Neural crest cell (in vitro differentiated cells): ENCODE data around the gene CCDC170.

DNA sequence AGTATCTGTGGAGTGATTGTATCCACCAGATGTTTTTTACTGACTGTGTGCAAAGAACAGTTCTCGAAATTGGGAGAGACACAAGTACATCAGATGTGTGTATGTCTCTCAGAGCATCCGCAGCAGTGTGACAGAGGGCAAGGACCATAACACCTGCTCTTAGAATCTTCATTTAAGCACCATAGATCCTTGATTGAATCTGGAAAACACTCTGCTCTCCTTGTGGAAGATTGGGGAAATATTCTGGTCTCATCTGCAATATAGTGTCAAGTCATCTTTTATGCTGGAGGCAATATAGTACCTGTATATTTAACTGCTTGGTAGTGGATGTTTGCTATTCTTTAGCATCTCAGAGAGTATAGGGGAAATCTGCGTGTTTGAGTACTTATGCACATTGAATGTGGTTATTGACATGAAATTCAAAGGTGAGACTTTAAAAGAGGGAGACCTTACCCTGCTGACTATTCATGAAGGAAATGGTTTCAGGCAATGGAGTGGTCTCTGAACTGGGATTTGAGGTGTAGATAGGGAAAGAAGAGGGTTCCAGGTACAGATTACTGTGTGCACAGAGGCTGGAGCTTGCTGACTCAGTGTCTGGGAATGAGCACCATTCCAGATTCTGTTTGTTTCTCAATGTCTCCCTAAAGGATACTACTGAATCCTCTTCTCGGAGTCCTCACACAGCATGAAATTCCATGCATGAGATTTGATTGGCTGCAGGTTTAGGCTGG lies 48.7 kb downstream of the PPP1R14C start:
- PRO-cap: no peak

- PRO-cap: no peak
Observed at GRCh38 chr6:150435780-150436292, 67.0 kb downstream of the IYD start.

- PRO-cap: no peak
Observed at GRCh38 chr6:150665930-150666784, 66.5 kb downstream of the PLEKHG1 start.

DNA sequence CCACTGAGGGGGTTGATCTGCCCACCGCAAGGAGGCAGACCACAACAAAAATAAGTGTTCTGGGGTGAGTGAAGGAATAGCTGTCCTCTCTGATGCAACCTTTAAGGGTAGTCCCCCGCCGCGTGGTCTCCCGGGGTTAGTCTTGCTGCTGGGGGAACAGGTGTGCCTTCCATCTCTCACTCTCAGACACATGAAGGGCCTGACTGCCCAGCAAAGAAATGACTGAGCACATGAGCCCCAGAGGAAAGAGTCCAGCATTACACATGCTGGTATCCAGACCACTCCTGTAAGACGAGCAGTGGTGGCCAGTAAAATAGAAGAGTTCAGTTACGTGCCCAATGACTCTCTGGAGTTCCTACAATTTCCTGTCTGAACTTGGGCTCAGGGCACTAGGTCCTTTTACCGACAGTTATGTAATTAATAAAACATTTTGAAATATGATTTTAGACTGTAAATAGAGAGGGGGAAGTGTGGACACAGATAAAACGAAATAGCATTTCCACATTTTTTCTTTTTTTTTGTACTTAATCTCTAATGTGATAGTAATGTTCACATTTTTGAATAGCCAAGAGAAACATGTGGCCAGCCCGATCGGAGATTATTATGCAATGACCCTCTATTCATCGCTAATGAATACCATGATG lies 59.8 kb downstream of the MTHFD1L start:
- PRO-cap: no peak

DNA sequence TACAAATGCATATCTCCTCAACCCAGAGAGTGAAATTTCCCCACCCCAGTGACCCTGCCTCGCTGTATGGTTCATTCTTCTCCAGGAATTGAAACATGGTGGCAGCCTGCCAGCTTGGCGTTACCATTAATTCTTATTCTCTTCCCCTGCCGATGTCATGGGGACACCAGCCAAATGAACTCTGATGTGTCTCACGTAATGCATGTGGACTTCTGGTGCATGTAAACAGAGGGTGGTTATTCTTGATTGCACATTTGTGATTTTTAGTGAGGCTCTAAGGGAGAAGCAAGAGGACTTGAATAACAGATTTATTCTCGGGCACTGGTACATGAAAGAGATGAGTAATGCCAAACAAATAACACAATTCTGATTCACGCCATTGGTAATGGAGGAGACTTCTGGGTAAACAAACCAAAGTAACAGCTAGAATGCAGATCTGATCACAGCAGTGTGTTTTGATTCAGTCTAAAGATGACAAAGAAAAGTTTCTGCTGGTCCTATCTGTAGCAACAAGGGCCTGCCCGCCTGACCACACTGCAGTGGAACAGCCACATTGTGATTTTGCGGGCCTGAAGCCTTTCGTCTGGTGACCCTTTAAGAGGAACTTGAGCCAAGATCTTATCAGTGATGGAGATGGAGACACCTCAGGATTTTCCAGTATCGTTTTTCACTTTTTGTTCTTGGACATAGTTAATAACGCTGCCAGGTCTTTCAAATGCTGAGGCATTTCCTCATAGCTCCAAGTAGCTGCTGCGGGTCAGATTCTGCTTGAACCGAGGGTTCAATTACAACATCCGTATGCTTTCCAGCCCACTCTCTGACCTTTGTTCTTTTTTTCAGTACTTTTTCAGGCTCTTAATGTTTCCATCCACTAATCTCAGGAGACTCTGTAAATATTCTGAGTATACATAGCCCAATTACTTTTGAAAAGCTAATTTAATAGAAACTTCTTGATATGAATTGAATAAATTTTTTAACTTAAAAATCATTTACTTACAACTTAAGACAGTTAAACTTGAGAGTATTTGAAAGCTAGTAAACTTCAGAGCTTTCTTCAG lies 171.7 kb upstream of the AKAP12 start:
- PRO-cap: no peak

DNA sequence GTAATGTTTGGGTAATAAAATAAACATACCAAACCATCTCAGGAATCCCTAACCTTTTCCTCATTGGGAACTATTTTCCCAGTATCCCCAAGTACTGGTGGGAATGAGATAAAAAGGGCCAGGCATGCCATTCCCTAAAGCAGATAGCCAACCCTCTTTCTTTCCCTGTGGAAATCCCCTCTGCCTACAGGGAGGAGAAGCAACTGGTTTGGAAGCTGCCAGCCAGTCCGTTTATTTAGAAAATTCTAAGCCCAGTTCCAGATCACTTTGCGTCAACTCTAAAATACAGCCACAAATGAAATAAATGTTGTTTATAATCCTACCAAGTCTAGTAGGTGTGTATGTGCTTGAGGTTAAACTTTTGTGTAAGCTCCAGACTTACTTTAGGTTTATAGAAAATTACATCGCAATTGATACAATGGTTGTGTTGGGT lies 169.0 kb upstream of the AKAP12 start:
- PRO-cap: no peak

GRCh38 chr6:151118411-151118757 lies 121.4 kb upstream of the AKAP12 start:
- PRO-cap: no peak

GRCh38 chr6:151276322-151276798 lies 36.6 kb downstream of the AKAP12 start:
- PRO-cap: no peak

GRCh38 chr6:151325157-151326232 lies 65.9 kb downstream of the ZBTB2 start:
- PRO-cap: no peak

- PRO-cap: no peak
Observed at GRCh38 chr6:151341358-151342126, 49.8 kb downstream of the ZBTB2 start.

DNA sequence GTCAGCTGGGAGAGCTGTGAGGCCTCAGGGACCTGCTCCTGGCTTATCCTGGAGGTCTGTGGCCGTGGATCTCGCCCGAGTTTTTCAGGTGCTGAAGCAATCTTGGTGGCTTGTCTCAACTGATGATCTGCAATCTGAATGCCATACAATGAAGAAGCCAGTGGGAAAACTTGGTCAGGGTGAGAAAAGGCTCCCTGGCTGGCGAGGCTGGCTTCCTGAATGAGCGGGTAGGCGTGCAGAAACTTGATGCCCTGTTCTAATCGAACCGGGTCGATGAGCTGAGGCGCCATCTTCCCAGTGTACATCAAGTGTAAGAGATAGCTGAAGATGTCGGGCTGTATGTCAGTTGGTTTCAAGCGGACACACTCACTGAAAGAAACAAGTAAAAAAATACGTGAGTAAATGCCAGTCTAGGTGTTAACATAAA lies 24.8 kb downstream of the ZBTB2 start:
- PRO-cap: no peak

DNA sequence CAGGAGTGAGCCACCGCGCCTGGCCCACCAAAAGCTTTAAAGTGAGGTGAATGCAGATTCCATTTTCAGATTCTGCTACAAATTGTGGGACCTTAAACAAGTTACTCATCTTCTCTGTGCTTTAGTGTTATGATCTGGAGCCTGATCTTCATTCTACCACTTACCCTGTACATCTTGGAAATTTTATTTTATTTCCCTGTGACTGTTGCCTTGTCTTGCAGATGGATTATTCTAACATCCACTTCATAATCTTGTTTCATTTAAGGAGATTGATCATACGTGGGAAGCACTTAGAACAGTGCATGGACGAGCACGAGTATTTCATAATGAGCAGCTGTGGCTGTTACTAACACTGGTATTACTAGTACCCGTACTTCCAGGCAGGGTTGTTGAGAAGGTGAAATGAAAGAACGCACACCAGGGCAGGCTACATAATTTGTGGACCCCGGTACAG lies 667 bp upstream of the CCDC170 start:
- PRO-cap: no peak

- PRO-cap: bidirectional peak, plus-strand start at chr6:151493909, minus-strand start at chr6:151493900; bidirectional peak, plus-strand start at chr6:151494176, minus-strand start at chr6:151494025
Observed at GRCh38 chr6:151493577-151494247, at the start of gene CCDC170. Gene CCDC170 (plus strand): TSS chr6:151494017.

DNA sequence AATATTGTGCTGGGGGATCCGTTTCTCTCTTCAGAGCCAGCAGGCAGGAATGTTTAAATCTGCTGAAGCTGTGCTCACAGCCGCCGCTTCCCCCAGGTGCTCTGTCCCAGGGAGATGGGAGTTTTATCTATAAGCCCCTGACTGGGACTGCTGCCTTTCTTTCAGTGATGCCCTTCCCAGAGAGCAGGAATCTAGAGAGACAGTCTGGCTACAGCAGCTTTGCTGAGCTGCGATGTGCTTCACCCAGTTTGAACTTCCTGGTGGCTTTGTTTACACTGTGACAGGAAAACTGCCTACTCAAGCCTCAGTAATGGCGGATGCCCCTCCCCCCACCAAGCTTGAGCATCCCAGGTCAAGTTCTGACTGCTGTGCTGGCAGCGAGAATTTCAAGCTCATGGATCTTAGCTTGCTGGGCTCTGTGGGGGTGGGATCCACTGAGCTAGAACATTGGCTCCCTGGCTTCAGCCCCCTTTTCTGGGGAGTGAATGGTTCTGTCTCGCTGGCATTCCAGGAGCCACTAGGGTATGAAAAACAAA lies 91.1 kb upstream of the ESR1 start:
- PRO-cap: no peak

DNA sequence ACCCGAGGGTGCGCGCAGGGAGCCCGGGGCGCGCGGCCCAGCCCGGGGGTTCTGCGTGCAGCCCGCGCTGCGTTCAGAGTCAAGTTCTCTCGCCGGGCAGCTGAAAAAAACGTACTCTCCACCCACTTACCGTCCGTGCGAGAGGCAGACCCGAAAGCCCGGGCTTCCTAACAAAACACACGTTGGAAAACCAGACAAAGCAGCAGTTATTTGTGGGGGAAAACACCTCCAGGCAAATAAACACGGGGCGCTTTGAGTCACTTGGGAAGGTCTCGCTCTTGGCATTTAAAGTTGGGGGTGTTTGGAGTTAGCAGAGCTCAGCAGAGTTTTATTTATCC lies 963 bp downstream of the ESR1 start:
- PRO-cap: no peak

DNA sequence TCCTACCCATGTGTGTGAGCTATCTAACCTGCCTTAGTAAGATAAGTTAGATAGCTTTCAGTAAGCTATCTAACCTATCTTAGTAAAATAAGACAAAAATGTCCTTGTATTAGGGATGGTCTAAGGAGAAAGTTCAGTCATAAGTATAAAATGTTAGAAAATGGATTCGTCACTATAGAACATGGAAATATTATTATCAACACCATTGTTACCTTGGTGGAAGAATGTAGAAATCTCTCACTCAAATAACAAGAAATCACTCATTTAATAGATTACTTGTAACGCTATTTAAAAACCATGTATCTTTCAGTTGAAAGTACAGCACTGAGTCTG lies 185.0 kb upstream of the RGS17 start:
- PRO-cap: no peak

DNA sequence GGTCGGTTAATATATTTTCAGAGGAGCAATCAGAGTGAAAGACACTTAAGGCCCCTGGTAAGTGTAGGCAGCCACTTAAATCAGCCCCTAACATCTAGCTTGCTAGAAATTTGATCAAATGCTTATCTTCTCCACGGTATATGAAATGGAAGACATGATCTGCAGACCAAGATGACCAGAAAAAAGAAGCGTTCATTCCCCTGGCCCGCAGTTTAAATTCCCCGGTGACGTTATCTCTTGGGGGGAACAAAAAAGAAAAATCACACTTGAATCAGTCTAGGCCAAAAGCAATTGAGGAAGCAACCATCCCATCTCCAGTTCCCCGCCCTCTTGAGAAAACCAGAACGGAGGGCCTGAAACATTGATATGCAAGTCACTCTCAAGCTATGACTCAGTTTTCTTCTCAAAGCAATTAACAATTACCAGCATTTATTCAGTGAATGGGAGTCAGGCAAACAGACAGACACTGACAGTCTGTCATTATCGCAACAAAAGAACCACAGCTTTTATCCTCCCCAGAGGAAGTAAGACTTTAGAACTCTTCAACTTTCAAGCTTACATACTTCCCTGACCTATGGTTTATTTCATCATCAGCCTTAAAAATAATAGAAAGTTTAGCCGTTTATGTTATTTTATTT lies 100.8 kb downstream of the OPRM1 start:
- PRO-cap: no peak

DNA sequence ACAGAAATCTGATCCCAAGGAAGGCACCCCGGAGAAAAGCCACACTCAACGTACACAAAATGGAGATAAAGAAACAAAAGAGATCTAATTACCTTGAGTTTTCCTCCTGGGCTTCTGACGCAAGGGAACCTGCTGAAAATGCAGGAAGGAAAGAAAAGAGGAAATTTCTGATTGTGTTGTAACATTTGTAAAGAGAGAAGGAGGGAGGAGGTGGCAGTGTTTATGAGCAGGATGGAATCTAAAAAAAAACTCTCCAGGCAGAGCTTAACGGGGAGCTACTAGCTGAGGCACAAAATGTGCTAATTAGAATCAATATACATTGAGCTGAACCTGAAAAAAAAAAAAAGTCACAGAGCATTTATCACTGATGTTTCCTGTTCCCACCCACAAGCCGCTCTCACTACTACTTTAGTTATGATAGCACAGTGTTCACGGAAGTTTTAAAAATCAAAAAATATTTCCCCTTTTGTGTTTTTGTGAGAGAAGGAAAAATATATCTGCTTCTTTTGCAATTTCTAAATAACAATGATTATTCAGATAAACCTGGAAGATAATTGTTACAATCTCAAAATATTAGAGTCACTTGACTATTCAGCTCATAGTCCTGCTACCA lies 109.1 kb downstream of the IPCEF1 start:
- PRO-cap: no peak

DNA sequence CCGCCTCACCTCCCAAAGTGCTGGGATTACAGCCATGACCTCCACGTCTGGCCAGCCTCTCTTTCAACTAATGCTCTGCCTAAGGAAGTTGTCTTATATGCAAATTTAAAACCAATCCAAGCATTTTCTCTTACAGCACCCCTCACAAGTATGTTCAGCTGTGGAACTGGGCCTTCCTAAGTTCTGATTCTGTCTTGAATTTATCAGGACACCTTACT lies 26.1 kb downstream of the IPCEF1 start:
- PRO-cap: no peak

DNA sequence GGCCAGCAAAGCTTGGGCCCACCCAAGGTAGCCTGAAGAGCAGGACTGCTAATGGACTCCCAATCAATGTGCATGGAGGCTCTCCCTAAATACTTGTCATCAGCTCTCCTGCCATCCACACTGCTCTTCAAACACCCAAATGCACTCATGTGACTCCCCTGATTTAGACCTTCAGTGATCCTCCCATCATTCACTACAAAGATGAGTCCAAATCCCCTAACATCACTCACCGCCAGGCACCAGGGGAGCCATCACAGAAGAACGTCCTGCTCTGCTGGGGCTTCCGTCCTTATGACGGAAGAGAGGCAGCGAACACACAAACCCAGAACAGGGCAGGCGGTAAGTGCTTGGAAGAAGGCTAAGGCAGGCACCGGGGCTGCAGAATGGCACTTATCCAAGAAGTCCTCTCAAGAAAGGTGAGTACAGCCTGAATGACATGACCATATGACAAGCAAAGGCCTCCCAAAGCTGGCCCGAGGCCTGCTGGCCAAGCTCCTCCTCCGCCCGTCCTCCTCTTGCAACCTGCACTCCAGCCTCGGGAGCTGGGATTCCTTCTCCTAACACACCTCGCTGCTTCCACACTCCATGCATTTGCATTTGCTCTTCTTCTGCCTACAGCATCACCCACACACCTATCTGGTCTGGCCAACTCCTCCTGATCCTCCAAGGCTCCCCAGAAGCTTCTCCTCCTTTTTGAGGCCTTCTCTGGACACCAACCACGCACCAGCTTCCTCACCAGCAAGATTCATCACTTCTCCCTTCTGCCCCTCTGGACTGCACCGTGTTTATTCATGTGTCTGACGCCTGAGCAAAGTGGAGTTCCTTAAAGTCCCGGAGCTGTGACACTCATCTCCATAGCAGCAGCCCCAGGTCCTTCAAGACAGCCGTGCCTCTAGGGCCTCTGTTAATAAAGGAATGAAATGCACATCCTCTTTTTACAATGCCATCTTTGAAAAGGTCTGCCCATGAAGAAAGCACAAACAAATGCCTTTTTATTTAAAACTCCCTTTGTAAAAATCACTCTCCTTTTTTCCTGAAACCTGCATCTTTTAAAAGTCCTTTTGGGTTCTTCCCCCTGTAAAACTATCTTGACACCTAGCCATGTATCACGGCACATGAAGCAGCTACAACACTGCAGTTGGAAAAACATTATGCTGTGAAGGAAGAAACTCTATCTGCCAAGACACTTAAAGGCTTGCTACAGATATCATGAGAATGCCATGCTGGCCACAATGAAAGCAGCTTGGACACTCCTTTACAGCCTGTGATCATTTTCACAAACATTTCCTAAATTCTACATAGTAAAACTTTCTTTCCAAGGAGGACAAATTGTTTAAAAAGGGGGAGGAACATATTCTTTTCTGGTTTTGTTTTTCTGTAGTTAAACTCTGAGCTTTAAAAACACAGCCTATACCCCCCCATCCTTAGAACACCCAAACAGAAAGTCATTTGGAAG lies 32.3 kb downstream of the CNKSR3 start:
- PRO-cap: bidirectional peak, plus-strand start at position 855 of the sequence, minus-strand start at position 799 of the sequence